A172 (cell line): ENCODE measurements around the gene ELOVL7.

DNA sequence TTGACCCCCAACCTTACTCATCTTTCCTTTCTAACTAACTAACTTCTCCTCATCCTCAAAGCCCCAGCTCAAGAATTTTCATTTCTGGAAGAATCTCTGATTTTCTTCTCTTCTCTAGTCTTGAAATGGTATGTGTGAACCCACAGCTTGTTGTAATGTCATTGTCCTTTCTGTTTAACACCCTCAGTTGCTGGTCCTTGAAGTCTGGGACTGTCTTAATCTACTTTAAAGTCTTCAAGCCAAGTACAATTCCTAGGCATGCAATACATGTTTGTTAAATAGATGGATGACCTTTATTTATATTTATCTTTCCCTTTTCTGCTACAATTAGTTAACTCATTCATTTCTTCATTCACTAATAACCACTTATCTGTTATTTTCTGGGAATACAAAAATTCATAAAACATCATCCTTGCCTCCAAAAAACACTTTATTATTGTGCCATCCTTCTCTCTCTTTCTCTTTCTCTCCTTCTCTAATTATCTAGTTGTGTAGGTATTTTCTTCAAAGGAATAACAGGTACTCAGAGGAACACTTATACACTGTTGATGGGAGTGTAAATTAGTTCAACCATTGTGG lies 505.0 kb downstream of the RAB3C start:
- RAMPAGE, long total RNA, result no peak

- RAMPAGE, long total RNA, result no peak
Measured at GRCh38 chr5:59092874-59093526, 510.1 kb downstream of the RAB3C start.

DNA sequence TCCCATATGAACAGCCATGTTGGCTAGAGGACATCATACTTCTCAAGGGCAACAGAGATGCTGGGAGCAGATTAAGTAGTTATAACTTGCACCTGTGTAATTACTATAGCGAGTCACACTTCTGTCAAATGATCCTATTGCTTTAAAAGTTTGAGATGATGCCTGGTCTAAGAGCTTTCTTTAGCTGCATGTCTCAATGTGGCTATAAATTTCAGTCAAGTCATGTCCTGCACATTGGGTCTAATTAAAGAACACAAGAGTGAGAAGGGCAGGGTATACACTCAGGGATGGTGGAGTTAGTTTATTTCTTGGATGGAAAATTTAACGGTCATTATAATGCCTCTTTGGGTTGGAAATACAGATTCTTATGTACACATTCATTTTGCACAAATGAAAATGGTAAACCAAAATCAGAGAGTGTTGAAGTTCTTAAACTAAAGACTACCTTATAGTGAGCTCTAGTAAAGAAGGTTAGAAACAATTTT lies 557.3 kb downstream of the RAB3C start:
- RAMPAGE, long total RNA, result no peak

- RAMPAGE, long total RNA, result no peak
Measured at GRCh38 chr5:59158076-59158759, 575.3 kb downstream of the RAB3C start.

- RAMPAGE, long total RNA, result no peak
Measured at GRCh38 chr5:59193802-59194104, 610.9 kb downstream of the RAB3C start.

- RAMPAGE, long total RNA, result no peak
Measured at GRCh38 chr5:59194105-59194448, 611.2 kb downstream of the RAB3C start.

DNA sequence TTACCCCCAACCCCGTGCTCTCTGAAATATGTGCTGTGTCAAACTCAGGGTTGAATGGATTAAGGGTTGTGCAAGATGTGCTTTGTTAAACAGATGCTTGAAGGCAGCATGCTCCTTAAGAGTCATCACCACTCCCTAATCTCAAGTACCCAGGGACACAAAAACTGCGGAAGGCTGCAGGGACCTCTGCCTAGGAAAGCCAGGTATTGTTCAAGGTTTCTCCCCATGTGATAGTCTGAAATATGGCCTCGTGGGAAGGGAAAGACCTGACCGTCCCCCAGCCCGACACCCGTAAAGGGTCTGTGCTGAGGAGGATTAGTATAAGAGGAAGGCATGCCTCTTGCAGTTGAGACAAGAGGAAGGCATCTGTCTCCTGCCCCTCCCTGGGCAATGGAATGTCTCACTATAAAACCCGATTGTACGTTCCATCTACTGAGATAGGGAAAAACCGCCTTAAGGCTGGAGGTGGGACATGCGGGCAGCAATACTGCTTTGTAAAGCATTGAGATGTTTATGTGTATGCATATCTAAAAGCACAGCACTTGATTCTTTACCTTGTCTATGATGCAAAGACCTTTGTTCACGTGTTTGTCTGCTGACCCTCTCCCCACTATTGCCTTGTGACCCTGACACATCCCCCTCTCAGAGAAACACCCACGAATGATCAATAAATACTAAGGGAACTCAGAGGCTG lies 429.5 kb downstream of the PDE4D start:
- RAMPAGE, long total RNA, result no peak

GRCh38 chr5:59548614-59549472 lies 344.7 kb downstream of the PDE4D start:
- RAMPAGE, long total RNA, result no peak

GRCh38 chr5:59562389-59563571 lies 330.7 kb downstream of the PDE4D start:
- RAMPAGE, long total RNA, result no peak

- RAMPAGE, long total RNA, result no peak
Measured at GRCh38 chr5:59617131-59617343, 276.5 kb downstream of the PDE4D start.

DNA sequence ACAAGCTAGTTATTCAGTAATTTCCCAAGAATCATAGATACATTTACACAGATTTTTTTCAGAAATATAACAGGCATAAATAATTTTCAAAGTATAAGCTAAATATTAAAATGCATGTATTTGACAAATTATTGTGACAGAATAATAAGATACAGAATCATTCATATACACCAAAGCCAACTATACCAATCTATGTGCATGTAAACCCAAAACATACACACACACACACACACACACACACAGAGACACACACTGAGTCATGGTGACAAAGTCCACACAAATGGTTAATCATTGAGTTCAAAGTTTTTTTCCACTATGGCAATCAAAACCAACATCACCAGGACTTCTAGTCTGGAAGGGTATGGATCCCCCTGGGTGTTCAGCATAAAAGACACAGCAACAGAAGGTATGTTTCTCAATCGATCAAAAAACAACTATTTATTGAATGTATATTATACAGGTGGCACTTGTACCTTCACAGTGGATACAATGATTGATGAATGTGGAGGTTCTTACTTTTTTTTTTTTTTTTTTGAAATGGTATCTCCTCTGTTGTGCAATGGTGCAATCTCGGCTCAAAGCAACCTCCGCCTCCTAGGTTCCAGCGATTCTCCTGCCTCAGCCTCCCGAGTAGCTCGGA lies 137.1 kb downstream of the PDE4D start:
- RAMPAGE, long total RNA, result no peak

- RAMPAGE, long total RNA, result no peak
Measured at GRCh38 chr5:60539672-60540059, 160.3 kb downstream of the DEPDC1B start.

DNA sequence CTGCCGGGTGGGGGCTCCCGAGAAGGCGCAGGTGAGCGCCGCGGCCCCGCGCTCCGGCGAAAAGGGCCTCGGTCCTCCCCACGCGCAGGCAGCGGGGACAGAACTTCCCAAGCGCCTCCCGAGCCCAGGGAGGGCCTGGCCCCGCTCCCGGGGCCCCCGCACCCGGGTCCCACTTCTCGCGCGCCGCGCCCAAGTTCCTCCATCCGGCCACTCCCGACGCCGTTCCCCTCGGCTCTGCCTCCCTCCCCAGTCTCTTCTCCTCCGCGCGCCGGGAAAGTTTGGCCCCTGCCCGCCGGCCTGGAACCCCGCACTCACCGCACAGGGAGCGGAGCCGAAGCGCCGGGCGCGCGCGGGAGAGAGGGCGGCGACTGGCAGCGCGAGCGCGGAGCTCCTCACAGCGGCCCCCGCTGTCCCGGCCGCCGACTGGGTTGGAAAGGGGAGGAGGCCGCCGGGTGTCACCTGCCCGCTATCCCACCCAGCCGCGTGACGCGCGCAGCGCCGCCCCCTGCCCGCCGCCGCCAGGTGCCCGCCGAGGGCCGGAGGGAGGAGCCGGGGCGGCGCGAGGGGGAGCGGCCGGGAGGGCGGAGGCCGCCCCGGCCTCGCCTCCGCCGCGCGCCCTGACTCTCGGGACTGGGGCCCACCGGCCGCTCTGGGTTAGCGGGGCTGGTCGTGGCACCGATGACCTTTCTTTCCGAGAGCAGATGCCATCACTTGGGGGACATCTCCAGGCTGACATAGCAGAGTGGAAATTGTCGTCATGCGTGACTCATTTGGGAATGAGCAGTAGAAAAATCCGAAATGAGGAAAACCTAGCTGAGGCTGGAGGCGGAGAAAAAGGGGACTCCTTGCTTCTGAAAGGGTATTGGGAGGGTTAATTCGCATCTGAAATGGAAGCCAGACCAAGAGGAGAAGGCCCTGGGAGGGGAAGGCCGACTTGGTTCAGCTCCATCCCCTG lies at the start of gene ELOVL7:
Gene ELOVL7 (minus strand): TSS at position 425 of the 955 bp plus-strand sequence.
- RAMPAGE, long total RNA, result start-site peak on the minus strand centred at position 353 of the sequence, 41 bp wide, 24 and 44 reads in 2 replicates

GRCh38 chr5:61069734-61070048 lies 92.6 kb downstream of the SMIM15 start:
- RAMPAGE, long total RNA, result no peak

- RAMPAGE, long total RNA, result no peak
Measured at GRCh38 chr5:61162739-61163151, 477 bp upstream of the SMIM15 start.

DNA sequence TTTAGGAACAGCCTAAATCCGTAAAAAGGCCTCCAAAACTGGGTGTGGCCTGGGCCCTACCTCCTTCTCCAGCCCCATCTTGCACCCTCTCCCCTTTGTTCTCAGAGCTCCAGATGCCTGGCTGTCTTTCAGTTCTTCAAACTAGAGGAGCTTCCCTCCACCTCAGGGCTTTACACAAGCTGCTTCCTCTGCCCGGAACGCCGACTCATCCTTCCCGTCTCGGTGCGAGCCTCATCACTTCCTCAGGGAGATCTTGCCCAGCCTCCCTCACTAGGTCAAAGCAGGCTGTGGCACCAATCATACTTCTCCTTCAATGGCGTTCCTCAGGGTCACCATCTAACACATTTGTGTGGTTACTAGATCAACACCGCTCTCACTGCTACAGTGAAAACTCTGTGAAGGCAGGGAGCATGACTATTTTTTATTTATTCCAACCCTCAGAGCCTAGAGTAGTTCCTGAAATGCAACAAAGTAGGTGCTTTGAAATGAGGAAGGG lies 56.2 kb upstream of the ZSWIM6 start:
- RAMPAGE, long total RNA, result no peak

GRCh38 chr5:61530016-61530406 lies 198.0 kb downstream of the ZSWIM6 start:
- RAMPAGE, long total RNA, result no peak

DNA sequence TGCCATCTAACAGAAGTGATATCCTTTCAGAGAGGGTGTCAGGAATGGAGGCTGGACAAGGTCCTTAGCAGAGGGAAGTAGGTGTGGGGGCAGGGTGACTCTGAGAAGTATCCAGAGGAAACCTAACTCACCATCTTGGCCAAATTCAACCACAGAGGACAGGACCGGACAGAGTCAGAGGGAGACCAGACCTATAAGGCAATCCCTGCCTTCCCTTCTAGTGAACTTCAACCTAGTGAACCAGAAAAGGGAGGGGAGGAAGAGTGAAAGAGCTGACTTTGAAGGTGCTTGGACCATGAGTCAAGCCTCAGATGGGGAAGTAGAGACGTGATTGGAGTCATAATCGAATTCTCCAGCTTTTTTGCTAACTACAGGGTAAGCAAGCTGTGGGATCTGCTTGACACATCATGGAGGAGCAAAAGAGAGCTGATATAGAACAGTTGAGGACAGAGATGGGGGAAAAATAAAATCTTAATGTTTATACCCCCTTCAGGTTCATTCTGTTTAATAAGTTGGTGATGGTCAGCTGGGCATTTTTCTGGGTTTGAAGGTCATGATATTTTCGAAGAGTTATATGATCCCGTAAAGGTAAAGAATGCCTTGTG lies 18.7 kb upstream of the KIF2A start:
- RAMPAGE, long total RNA, result no peak

DNA sequence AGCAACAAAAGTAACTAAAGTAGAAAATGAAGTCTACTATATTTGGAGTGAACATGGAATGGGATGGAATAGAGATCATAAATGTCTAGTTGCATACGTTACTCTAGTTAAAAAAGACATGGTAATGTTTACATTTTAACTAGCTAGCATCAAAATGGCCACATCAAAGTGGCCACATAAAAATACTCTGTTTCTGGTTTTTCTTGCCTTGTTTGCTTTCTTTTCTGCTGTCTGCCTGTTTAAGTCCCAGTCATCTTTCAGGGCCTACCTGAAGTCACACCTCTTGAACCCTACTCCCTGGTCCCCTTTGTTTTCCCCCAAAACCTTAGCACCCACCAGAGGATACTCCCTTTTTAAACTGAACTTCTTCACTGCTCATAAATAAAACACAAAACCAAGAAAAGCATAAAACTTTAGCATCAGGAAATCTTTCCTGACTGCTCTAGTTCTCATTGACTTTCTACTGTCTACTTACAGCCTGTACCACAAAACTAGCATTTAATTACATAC lies 6.3 kb upstream of the KIF2A start:
- RAMPAGE, long total RNA, result no peak

GRCh38 chr5:62316682-62316911 lies 10.6 kb downstream of the KIF2A start:
- RAMPAGE, long total RNA, result no peak